Aortic smooth muscle cell (primary cell): ENCODE measurements around the gene MARVELD3.

DNA sequence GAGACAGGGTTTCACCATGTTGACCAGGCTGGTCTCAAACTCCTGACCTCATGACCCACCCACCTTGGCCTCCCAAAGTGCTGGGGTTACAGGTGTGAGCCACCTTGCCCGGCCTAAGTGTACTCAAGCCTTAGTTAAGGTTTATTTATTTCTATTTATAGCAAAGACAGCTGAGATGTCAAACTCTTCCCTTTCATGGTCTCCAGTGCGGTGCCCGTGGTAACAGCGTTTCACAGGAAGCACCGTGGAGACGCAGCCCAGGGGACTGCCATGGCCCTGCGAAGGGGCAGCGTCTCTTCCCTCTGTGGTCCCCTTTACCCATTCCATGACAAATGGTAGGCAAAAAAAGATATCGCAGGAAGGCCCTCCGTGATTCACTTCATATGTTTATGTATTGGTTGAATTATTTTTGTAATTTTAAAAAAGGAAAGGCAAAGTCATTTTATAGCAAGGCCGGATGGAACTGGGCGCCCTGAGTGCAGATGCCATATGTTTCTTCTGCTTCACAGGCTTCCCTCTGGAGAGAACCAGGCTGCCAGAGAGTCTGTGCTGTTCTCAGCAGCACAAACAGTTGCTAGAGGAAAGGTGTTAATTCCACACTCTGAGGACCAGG lies 29.3 kb downstream of the DDX19A start:
- RRBS: no CpG with 5 or more reads among the region's 12 CpGs

DNA sequence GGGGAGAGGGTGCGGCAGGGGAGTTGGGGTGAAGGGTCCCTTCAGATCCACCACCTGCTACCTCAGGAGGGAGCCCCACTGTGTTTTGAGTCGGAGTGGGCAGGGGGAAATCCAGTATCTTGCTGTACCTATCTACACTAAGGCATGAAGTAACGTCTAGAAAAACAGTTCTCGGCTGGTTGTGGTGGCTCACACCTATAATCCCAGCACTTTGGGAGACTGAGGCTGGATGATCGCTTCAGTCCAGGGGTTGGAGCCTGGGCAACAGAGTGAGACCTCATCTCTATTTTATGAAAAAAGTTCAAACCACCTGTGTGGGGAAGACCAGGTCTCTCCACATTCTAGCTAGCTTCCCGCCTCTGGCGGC lies 29.9 kb downstream of the ST3GAL2 start:
- RRBS: no CpG with 5 or more reads among the region's 7 CpGs

DNA sequence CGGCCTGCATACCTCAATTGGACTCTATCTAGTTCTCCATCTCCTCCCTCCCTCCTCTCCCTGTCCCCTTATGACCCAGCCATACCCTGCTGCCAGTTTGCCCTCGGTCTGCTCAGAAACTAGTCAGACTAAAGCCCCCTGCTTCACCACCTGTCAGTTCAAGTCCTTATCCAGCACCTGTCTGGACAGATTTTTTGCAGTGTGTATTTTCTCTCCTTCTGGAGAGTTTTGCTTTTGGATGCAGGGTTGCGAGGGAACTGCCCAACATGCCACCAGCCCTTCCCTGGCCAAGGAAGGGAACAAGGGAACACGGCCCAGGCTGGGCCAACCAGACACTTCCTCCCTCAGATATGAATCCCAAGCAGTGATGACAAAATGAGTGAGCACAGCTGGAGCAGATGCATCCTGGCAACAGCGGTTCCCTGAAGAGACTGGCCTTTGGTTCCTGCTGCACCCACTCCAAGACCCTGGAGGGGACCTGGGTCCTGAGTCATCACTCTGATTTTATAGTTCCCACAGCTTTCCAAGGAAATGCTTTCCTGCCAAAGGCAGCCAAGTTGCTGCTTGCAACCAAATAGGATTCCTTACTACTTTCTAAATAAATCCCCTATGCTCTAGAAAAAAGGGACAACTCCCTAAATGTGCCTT lies 5.5 kb downstream of the ST3GAL2 start:
- RRBS: no CpG with 5 or more reads among the region's 5 CpGs

DNA sequence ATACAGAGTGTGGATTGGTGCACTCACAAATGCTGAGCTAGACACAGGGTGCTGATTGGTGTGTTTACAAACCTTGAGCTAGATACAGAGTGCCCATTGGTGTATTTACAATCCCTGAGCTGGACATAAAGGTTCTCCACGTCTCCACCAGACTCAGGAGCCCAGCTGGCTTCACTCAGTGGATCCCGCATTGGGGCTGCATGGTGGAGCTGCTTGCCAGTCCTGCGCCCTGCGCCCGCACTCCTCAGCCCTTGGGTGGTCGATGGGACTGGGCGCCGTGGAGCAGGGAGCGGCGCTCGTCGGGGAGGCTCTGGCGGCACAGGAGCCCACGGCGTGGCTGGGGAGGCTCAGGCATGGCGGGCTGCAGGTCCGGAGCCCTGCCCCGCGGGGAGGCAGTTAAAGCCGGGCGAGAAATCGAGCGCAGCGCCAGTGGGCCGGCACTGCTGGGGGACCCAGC lies 3.8 kb upstream of the FCSK start:
- RRBS: no CpG with 5 or more reads among the region's 25 CpGs

DNA sequence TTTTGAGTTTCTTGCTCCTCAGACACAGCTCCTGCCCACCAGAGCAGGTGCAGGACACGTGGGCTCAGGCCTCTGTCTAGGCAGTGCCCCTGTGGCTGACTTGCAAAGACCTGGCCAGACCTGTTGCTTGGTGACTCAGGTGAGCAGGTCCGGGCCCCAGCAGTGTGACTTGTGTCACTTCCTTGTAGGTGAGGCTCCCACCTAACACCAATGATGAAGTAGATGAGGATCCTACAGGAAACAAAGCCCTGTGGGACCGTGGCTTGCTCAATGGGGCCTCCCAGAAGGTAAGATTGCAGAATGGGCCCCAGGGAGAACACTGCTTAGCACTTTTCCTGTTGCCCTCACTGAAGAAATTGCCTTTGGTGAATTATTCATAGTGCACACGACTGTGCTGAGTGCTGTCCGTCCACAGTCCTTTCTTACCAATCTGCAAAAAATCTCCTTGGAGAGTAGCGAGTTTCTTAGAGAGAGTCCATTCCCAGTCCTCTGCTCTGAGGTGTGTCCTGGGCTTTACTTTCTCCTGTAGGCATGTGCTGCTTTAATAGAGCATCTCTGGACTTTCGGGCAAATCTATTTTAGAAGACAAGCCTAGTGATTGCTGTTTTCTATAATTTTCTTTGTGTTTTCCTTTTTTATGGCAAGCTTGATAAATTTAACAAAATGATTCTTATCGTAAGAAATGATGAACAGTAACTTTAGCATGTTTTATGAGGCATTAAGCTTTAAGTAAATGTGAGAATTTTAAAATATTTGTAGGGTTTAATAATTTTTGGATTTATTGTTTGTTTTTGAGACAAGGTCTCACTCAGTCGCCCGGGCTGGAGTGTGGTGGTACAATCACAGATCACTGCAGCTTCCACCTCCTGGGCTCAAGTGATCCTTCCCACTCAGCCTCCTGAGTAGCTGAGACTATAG lies 45.5 kb downstream of the SF3B3 start:
- RRBS: no CpG with 5 or more reads among the region's 10 CpGs

DNA sequence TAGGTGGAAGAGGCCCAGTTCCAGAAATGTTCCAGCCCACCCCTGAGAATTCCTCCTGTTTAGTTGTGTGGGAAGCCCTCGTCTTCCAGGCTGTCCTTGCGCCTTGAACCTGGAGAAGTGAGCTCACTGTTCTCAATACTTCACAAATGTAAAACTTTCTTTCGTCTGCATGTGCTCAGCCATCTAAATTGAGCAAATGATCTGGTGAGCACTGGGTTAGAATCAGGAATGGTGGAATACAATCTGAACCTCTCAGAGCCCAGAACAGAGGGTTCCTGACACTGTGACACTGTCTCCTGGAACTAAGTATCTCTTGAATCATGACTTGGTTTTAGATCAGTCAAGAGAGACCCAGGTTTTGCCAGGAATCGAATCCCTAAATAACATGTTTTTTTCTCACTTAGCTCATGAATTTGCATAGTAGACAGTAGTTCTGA lies 49.2 kb downstream of the SF3B3 start:
- RRBS: no CpG with 5 or more reads among the region's 4 CpGs

GRCh38 chr16:70579441-70580247 lies 56.0 kb downstream of the SF3B3 start:
- RRBS: no CpG with 5 or more reads among the region's 17 CpGs

GRCh38 chr16:70602916-70603115 lies 43.5 kb upstream of the IL34 start:
- RRBS: no CpG with 5 or more reads among the region's 7 CpGs

DNA sequence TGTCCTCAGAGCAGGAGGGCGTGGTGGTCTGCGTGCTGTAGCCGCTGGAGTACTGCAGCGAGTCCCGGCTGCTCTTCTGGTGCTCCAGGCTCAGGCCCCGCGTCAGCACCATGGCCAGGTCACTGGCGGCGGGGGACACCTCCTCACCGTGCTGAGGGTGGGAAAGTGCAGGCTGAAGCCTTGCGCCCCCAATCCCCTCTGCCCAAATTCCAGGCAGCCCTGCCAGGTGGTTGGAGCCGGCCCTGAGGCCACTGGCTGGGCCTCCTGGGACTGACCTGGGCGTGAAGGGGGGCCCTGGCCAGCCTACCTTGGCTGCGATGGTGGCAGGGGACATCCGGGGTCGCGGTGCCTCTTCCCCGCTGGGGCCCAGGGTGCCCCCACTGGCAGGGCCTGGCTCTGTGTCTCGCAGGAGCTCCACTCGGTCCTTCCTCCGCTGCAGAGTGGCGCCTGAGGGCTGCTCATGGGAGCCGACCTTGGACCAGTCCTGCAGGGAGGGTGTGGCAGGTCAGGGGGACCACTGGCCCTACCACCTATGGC lies 18.3 kb downstream of the IL34 start:
- RRBS: 40% methylated on average over 1 of the region's 23 CpGs

DNA sequence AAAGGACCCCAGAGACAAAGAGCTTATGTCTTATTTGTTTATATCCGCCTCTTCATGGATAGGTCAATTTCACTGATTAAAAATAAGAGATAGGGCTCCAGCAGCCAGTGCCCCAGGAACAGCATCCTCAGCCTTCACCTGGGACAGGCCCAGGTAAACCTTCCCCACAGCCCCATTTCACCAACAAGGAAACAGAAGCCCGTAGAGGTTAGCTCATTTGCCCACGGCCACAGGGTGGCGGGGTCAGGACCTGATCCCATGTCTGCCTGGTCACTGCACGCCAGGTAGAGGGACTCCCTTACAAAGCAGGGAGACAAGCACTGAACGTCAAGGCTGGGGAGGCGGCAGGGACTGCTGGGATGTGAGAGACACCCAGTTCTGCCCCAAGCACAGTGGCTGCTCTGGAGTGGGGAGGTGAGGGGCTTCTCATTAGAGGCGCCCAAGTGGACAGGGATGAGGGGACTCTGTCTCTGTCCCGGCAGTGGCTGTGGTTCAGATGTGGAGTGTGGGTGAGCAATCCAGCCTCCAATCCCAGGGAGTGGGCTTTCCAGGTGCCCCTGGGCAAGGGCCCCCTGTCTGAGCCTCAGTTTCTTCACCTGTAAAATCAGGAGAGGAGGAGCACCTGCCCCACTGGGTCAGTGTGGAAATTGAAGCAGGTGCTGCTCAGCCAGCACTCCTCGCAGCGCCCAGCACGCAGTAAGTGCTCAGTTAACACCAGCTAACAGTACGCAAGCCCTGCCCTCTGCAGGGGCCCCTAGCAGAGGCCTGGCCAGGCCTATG lies 3.0 kb downstream of the MTSS2 start:
- RRBS: no CpG with 5 or more reads among the region's 13 CpGs

- RRBS: 97% methylated on average over 2 of the region's 8 CpGs
These were observed 1.1 kb upstream of the MTSS2 start for GRCh38 chr16:70686909-70687489.

- RRBS: 15% methylated on average over 3 of the region's 26 CpGs
These were observed 40.0 kb upstream of the MTSS2 start for GRCh38 chr16:70725767-70726387.

- RRBS: no CpG with 5 or more reads among the region's 14 CpGs
These were observed 40.6 kb upstream of the MTSS2 start for GRCh38 chr16:70726388-70726962.

DNA sequence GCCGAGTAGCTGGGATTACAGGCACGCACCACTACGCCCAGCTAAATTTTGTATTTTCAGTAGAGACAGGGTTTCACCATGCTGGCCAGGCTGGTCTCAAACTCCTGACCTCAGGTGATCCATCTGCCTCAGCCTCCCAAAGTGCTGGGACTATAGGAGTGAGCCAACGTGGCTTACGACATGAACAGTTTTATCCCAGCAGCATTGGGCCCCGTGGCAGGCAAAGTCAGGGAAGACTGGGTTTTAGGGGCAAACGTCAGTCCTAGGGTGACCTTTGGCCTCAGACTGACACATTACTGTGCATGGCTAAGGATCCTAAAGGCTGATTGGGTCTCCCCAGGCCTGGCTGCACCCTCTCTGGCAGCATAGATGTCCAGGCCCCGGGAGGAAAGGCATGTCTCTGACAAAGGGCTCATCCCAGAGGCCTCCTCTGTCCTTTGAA lies 54.3 kb upstream of the MTSS2 start:
- RRBS: no CpG with 5 or more reads among the region's 8 CpGs

- RRBS: no CpG with 5 or more reads among the region's 19 CpGs
These were observed 53.0 kb downstream of the VAC14 start for GRCh38 chr16:70747570-70748668.

GRCh38 chr16:71288162-71288558 lies 1.0 kb downstream of the CMTR2 start:
- RRBS: no CpG with 5 or more reads among the region's 1 CpG

- RRBS: 29% methylated on average over 14 of the region's 49 CpGs
These were observed 330 bp downstream of the TLE7 start for GRCh38 chr16:71441505-71441942.

GRCh38 chr16:71568642-71569025 lies 8.3 kb downstream of the TAT start:
- RRBS: no CpG with 5 or more reads among the region's 4 CpGs

DNA sequence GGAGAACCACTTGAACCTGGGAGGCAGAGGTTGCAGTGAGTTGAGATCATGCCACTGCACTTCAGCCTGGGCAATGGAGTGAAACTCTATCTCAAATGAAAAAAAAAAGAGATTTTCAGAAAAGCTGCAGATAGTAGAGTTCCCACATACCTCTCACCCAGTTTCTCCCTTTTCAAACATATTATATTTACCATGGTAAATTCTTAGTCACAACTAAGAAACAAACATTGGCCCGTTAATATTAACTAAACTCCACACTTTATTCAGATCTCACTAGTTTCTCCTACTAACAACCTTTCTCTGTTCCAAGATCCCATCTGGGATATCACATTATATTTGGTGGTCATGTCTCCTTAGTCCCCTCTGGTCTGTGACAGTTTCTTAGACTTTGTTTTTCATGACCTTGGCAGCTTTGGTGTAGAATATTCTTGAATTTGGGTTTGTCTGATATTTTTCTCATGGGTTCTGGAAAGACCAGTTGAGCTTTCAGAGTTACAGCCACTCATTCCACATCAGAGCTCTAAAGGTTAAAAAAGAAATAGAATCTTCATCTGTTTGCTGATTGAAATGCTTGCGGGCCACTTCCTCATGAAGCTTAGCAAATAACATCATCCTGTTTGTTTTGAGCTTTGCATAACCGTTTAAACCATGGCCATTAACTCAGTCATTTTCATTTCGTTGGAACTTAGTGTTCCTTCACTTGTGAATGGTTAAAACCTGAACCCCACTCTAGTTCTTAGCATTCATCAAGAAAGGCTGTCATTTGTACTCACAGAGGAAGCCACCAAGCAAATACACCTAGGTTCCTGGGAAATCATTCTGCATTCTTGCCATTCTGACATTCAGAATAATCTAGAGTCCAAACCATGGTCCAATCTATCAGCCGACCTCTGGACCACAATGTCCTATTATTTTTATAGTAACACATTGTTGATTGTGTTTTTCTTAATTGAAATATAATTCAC lies 8.2 kb upstream of the TAT start:
- RRBS: no CpG with 5 or more reads among the region's 5 CpGs

DNA sequence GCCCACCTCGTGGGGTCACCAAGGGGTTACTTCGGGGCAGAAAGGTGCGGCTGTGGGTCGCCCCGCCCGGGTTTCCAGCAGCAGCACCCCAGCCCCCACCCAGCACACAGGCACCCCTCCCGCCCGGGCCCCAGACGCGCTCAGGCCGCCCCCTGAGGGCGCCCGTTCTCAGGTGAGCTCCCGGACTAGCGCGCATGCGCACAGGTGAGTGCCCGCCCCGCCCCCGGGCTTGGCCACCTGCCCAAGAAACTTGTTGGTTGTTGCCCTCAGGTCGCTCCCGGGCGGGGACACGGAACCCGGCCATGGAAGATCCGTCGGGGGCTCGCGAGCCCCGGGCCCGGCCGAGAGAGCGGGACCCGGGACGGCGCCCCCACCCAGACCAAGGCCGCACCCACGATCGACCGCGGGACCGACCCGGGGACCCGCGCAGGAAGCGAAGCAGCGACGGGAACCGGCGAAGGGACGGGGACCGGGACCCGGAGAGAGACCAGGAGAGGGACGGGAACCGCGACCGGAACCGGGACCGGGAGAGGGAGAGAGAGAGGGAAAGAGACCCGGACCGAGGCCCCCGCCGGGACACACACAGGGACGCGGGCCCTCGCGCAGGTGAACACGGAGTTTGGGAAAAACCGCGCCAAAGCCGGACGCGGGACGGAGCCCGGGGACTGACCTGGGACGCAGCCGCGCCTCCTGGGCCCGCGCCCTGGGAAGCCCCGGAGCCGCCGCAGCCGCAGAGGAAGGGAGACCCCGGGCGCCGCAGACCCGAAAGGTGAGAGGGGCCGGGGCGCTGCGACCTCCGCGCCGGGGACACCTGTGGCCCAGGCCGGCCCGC lies at the start of gene MARVELD3:
MARVELD3 (plus strand) TSS at position 257 of the 832 bp plus-strand sequence.
- RRBS: 4% methylated on average over 47 of the region's 96 CpGs